ENCODE data around the genes ODF3, PGGHG, IFITM5 and PTDSS2.

DNA sequence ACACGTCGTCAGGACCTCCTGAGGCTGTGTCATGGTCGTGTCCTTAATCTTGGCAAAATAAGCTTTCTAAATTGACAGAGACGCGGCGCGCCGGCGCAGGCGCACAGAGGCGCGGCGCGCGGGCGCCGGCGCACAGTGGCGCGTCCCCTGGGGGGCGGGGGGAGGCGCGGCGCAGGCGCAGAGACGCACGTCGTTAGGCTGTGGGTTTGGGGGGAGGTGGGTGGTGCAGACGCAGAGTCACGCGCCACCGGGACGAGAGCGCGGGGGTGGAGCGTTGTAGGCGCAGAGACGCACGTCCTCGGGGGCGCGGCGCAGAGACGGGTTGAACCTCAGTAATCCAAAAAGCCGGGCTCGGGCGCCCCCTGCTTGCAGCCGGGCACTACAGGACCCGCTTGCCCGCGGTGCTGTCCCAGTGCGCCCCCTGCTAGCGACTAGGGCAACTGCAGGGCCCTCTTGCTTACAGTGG lies 3.5 kb upstream of the SCGB1C1 start:
- PRO-cap, result no peak

GRCh38 chr11:196585-196873 lies at the start of gene ODF3:
Gene ODF3, plus strand, starts transcription at chr11:196761.
- PRO-cap, result no peak

DNA sequence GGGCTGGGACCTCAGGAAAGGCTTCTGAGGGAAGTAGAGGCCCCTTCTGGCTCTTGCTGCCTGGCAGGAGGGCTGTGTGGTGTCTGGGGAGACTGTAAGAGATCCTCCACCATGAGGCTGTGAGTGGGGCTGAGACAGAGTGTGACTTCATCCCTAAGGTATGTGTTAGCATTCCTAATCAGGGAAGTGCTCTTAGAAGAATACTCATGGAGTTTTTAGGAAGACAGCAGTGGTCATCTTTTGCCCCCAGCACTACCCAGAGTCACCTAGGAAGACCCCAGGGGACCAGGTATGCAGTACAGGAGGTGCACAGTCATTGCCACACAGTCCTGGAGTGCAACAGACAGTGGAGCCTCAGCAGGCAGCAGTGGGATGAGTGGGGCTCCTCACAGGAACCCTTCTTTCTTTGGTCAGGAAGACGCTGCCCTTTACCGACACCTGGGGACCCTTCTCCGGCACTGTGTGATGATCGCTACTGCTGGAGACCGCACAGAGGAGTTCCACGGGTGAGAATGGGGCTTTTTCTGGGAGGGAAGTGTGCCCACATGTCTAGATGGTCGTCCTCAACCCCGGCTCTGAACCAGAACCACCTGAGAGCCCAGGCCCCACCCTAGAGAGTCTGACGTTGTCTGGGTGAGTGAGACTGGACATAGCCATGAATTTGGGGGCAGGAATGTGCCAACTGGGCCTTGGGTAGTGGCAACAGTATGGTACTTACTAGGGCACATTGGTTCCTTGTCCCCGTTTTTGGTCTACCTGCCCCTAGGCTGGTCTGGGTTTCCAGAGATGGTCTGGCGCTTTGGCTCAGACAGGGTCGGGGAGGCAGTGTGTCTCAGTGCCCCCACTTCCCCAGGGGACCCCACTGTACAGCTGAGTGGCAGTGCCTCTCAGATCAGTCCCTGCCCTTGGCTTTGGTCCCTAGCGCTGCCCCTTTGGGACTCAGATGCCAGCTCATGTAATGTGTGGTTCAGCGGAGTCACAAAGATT lies 2.9 kb downstream of the RIC8A start:
- PRO-cap, result no peak

- PRO-cap, result no peak
These were observed 2.1 kb downstream of the NLRP6 start for GRCh38 chr11:279811-281104.

DNA sequence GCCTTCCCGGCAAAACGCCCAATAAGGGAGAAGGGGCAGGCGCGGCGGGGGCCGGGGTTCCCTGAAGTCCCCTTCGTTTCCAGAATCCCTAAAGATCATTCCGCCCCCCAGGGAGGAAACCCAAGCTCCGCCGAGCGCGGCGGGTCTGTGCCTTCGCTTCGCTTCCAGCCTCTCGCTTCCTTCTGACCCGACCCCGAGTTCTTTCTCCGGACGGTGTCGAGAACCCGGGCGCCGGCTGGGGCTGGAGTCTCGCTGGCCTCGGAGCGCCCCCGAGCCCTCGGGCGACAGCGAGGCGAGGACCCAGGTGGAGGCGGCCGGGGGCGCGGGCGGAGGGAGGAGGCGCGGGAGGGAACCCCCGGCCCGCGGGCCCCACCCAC lies 430 bp upstream of the PGGHG start:
- PRO-cap, result bidirectional peak, plus-strand start outside the sequence, minus-strand start at position 166 of the sequence

- PRO-cap, result bidirectional peak, plus-strand start at chr11:288934, minus-strand start at chr11:288673; bidirectional peak, plus-strand start at chr11:289128, minus-strand start at chr11:289029
These were observed at the start of gene PGGHG for GRCh38 chr11:288885-289318. Gene PGGHG, plus strand, starts transcription at chr11:289126.

- PRO-cap, result no peak
These were observed 4.8 kb downstream of the PGGHG start for GRCh38 chr11:293474-294296.

DNA sequence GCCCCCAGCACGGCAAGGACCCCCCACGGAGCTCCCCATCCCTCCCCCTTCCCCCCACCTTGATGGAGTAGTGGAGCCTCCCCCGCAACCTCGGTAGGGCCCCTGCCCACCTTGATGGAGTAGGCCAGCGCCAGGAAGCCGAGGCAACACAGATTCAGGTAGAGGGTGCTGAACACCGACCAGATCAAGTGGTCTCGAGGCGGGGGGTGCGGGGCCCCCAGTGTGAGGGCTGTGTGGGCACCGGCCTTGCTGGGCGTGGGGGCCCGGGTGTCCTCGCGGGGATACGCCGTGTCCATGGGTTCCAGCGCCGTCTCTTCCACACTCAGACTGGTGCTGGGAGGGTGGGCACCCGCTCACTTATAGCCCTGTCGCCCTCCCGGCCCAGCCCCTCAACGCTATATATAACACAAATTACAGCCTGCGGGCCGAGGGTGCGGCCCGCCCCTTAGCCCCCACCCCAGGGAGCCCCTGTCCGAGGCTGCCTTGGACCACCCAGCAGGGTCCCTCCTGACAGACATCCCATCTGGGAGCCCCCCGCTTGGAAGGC lies at the start of gene IFITM5:
TSS of gene IFITM5 (minus strand) at position 332 of the 547 bp plus-strand sequence.
- PRO-cap, result no peak

DNA sequence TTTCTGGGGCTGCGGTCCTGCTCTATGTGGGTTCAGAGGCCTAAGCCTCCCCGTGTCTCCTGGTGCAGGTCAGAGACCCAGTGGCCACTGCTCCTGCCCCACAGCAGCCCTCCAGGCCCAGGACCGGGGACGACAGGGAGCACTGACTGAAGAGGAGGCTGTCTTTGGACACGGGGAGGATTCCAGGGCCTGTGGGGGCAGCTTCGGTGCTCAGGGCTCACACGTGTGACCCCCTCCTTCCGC lies 6.0 kb upstream of the IFITM3 start:
- PRO-cap, result no peak

DNA sequence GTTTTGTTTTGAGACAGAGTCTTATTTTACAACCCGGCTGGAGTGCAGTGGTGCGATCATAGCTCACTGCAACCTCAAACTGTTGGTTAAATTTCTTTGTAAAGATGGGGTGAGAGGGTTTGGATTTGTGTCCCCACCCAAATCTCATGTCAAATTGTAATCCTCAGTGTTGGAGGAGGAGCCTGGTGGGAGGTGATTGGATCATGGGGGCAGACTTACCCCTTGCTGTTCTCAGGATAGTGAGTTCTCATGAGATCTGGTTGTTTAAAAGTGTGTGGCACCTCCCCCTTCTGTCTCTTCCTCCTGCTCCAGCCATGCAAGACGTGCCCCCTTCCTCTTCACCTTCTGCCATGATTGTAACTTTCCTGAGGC lies 20.7 kb upstream of the IFITM3 start:
- PRO-cap, result no peak

DNA sequence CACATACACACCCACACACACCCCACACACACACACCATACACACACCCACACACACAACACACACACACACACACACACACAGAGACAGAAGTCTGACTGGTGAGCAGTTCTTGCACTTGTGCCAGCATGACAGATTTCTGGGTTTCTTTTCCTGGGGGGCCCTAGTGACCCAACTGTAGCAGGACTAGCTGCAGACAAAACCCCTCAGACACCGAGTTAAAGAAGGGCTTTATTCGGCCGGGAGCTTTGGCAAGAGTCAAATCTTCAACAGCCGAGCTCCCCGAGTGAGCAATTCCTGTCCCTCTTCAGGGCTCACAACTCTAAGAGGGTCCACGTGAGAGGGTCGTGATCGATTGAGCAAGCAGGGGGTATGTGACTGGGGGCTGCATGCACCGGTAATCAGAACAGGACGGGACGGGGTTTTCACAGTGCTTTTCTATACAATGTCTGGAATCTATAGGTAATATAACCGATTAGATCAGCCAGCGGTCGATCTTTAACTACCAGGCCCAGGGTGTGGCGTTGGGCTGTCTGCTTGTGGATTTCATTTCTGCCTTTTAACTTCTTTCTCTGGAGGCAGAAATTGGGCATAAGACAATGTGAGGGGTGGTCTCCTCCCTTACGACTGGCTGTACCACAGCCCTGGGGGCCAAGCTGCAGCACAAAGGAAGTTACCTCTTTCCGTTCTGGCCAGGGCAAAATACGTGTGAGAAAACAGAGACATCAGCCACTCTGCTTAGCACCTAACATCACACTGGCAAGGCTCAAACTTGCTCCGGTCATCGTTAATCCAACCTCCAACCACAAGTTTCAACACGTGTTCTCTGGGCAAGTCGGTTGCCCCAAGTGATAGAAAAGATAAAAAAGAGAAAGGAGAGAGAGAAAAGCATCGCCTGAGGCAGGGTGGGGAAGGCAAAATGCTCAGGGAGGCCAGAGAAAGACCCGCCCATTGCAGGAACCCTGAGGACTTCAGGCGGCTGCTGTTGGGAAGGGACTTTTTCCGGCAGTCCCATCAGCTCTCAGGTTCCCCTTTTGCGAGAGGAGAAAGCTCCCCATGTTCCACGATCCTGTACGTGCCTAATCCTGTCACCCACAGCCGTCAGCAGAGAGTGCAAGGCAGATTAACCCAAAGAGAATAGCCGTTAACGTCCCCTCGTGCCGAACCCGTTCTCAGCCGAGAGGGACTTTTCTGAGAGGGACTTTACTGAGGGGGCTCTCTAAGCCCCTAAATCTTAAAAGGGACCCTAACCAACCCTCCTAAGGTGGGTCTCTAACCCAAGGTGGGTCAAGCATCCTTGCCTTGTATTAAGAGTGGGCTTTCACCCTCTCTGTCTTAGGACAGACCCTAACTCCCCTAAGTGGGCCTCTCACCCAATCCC lies 18.7 kb upstream of the B4GALNT4 start:
- PRO-cap, result bidirectional peak, plus-strand start at position 863 of the sequence, minus-strand start at position 758 of the sequence

DNA sequence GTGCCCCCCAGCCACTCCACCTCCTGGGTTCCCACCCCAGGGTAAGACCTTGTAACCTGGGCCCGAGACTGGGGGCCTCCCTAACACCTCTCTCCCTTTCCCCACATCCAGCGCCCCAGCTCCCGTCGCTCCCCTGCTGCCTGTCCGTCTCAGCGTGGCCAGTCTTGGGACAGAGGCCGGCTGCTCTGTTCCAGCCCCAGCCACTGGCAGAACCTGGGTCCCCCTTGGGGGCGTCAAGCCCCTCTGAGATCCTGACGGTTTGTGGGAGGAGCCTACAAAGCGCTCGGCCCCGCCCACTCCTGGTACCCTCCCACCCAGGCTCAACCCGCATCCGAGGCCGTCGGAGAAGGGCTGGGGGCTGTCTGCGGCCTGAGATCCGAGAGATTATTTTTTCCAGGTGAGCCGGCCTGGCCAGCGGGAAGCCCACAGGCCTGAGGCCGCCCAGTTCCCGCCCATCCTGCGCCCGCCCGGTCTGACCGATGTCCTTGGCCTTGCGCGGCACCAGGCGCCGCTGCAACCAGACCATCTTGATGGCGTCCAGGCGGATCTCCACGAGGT lies 5.3 kb upstream of the SIGIRR start:
- PRO-cap, result no peak

- PRO-cap, result bidirectional peak, plus-strand start at chr11:450300, minus-strand start at chr11:450154
These were observed at the start of gene PTDSS2 for GRCh38 chr11:450062-450785. Gene PTDSS2, plus strand, starts transcription at chr11:450279.

- PRO-cap, result no peak
These were observed 10.4 kb downstream of the PTDSS2 start for GRCh38 chr11:460214-461079.

GRCh38 chr11:507320-507700 lies 268 bp upstream of the RNH1 start:
- PRO-cap, result bidirectional peak, plus-strand start at chr11:507546, minus-strand start at chr11:507232

DNA sequence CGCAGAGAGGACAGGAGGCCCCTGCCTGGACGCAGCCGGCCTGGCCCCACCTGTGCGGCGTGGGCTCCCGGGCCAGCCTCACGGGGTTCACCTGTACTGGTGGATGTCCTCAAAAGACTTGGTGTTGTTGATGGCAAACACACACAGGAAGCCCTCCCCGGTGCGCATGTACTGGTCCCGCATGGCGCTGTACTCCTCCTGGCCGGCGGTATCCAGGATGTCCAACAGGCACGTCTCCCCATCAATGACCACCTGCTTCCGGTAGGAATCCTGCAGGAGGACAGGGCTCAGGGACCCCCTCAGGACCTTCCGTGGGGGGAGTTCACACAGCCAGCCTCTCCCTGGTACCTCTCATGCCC lies 1.7 kb downstream of the HRAS start:
- PRO-cap, result no peak

DNA sequence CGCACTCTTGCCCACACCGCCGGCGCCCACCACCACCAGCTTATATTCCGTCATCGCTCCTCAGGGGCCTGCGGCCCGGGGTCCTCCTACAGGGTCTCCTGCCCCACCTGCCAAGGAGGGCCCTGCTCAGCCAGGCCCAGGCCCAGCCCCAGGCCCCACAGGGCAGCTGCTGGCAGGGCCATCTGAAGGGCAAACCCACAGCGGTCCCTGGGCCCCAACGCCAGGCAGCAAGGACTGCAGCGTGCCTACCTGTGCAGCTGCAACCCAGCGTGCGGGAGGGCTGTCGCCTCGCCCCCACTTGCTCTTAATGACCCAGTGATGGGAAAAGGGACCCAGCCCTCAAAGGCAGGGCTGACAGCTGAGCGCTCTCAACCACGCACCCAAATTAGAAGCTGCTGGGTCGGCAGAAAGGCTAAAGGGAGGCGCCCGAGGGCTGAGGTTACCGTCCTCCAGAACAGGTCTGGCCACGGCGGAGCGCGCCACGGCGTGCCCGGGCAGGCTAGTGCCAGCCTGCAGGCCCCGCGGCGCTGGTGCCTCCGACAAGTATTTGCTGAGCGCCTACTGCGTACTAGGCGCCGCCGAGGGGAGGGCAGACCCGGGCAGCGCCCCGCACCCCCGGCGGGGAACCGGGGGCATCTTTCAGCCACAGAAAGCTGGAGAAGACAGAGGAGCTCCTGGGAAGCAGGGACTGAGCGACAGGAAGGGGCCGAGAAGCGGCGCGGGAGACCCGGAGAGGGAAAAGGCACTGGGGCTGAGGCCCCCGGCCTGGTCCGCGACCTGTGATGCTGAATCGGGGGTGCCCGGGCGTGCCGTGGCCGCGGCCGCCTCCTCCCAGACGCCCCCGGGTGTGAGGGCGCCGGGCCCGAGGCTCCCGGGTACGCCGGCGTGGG lies 862 bp downstream of the HRAS start:
- PRO-cap, result unidirectional peak, plus-strand start at position 452 of the sequence

- PRO-cap, result bidirectional peak, plus-strand start at chr11:568806, minus-strand start at chr11:568437; bidirectional peak, plus-strand start at chr11:568981, minus-strand start at chr11:568942
These were observed 7.6 kb downstream of the RASSF7 start for GRCh38 chr11:567955-569105.

DNA sequence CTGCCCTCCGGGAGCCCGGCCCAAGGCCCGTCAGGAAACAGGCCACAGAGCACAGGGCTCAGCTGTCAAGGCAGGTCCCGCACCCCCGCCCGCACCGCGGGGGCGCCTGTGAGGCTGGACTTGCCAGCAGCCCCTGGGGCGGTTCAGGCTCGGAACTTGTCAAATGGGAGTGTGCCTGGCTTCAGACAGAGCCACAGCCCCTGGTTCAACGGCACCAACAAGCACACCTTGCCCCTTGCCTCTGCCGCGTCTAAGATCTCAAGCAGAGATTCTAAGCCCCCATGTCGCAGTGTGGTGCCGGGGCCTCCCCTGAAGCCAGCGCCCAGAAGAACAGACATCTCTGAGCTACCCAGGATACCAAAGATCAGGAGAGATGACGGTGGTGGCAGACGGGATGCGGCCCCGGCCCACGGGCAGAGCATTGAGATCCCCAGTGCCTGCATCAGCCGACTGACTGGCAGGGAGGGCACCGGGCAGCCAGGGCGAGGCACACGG lies 8.6 kb downstream of the IRF7 start:
- PRO-cap, result no peak

DNA sequence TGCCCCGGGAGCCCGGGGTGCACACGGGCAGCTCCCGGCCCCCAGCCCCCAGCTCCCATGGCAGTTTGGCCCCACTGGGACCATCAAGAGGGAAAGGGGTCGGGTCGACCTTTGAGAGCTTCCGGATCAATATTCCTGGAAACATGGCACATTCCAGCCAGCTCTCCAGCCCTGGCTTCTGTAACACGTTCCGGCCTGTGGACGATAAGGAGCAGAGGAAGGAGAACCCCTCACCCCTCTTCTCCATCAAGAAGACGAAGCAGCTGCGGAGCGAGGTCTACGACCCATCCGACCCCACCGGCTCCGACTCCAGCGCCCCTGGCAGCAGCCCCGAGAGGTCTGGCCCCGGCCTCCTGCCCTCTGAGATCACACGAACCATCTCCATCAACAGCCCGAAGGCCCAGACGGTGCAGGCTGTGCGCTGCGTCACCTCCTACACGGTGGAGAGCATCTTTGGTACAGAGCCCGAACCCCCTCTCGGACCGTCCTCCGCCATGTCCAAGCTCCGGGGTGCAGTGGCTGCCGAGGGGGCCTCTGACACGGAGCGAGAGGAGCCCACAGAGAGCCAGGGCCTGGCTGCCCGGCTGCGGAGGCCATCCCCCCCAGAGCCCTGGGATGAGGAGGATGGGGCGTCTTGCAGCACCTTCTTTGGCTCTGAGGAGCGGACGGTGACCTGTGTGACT lies 7.9 kb downstream of the IRF7 start:
- PRO-cap, result no peak